Lung (tissue), 4 donors: ENCODE measurements around the gene AMZ2.

- PRO-cap = no peak
- RAMPAGE, long total RNA = no peak
- RRBS = no CpG with 5 or more reads among the region's 9 CpGs
Observed at GRCh38 chr17:67359327-67360285, 6.8 kb downstream of the PSMD12 start.

DNA sequence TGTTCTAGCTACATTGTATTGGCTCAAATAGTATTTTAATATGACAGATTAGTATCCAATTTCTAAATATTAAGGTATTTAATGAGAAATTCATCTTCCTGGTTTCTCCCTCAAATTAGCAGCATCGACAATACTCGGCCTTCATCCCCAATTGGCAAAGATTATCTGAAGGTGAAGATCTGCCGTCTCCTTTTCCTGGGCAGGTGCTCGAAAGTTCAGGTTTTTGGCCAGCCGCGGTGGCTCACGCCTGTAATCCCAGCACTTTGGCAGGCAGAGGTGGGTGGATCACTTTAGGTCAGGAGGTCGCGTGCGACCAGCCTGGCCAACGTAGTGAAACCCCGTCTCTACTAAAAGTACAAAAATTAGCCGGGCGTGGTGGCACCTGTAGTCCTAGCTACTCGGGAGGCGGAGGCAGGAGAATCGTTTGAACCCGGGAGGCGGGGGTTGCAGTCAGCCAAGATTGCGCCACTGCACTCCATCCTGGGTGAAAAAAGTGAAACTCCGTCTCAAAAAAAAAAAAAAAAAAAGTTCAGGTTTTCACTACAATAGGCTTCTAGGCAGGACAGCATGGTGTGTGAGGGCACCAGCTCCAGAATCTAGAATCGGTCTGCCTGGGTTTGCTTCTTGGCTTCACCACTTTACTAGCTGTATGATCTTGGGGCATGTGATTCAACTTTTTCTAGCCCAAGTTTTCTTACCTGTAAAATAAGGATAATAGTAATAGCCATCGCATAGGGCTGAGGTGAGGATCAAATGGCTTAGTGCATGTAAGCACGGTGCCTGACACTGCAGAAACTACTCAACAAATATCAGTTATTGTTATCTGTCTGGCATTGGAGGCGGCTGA lies 1.5 kb downstream of the PSMD12 start:
- PRO-cap = no peak
- RAMPAGE, long total RNA = no peak
- RRBS = no CpG with 5 or more reads among the region's 25 CpGs

GRCh38 chr17:67431667-67432069 lies 54.6 kb downstream of the PITPNC1 start:
- PRO-cap = no peak
- RAMPAGE, long total RNA = no peak
- RRBS = no CpG with 5 or more reads among the region's 3 CpGs

DNA sequence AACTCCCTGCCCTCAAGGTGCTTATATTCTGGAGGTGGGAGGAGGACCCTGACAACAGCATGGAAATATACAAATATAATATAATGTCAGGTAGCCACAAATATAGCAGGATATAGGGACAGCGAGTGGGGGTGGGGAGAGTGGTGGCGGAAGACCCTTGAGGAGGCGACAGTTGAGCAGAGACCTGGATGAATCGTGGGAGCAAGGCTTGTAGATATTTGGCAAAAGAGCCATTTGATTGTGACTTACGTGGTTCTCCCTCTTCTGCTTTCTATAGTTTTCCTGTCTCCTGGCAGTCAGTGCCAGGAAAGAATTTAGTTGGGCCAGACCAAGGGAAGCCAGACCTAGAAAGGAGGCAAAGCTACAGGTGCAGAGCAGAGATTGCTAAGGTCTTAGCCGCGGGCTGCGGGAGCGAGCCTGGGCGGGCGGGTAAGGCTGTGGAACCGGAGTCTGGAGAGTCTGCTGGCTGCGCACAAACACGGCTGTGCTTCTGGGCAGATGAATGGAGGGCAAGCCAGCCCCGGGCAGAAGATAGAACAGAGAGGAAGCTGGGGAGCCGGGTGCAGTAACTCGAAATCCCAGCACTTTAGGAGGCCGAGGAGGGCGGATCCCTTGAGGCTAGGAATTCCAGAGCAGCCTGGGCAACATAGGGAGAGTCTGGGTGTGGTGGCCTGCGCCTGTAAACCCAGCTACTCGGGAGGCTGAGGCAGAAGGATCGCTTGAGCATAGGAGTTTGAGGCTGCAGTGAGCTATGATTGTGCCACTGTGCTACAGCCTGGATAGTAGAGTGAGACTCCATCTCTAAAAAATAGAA lies 56.0 kb downstream of the PITPNC1 start:
- PRO-cap = no peak
- RAMPAGE, long total RNA = no peak
- RRBS = 78% methylated on average over 3 of the region's 22 CpGs

GRCh38 chr17:67634028-67634329 lies 83.8 kb upstream of the NOL11 start:
- PRO-cap = no peak
- RAMPAGE, long total RNA = no peak
- RRBS = no CpG with 5 or more reads among the region's 4 CpGs

DNA sequence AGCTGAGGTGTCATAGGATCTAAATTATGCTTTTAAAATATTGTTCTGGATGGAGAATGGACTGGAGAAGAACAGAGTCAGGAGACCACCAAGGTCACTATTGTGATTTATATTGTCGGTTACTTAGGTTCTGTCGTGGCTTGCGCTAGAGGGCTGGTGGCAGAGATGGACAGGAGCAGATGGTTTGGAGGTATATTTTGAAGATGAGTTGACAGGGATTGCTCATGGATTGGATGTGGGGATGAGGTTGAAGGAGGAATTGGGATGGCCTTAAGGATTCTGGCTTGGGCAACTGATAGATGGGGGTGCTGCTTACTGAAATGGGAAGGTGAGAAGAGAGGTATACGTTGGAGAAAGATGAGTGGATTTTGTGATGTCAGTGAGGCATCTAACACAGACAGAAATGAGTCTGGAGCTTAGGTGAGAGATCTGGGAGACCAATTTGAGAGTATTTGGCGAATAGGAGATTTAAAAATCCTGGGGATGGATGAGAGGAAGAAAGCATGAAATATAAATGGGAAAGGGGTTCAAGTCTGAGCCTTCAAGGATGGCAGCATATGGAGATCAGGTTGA lies 82.5 kb upstream of the NOL11 start:
- PRO-cap = no peak
- RAMPAGE, long total RNA = no peak
- RRBS = no CpG with 5 or more reads among the region's 5 CpGs

- PRO-cap = bidirectional peak, plus-strand start at chr17:67826252, minus-strand start at chr17:67825985
- RAMPAGE, long total RNA = no peak
- RRBS = under 1% methylated on average over 7 of the region's 93 CpGs
Observed at GRCh38 chr17:67825638-67826689, 661 bp downstream of the BPTF start.

DNA sequence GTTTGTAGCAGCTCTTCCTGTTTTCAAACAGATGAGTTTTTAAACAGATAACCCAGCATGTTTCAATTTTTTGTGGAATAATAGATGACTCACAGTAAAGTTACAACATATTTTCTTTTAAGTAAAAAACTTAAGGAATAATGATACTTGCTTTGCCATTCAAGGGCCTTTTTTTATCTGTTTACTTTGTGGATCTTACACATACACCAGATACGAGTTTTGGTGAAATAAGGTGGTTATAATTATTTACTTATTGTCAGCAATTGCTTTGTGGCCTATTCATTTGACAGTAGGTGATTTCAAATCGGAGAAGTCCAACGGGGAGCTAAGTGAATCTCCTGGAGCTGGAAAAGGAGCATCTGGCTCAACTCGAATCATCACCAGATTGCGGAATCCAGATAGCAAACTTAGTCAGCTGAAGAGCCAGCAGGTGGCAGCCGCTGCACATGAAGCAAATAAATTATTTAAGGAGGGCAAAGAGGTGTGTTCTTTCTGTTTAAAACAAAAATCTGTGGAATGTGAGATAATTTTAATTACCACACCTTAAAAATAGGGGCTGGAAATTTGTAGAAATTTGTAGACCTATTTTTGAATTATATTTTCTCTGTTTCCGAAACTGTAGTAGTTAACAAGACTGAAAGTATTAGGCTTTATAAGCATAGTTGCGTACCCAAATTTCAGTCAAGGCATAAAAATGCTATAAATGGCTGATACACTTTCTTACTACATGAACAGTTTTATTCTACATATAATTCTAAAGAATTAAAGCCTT lies 66.4 kb downstream of the BPTF start:
- PRO-cap = no peak
- RAMPAGE, long total RNA = no peak
- RRBS = no CpG with 5 or more reads among the region's 8 CpGs

DNA sequence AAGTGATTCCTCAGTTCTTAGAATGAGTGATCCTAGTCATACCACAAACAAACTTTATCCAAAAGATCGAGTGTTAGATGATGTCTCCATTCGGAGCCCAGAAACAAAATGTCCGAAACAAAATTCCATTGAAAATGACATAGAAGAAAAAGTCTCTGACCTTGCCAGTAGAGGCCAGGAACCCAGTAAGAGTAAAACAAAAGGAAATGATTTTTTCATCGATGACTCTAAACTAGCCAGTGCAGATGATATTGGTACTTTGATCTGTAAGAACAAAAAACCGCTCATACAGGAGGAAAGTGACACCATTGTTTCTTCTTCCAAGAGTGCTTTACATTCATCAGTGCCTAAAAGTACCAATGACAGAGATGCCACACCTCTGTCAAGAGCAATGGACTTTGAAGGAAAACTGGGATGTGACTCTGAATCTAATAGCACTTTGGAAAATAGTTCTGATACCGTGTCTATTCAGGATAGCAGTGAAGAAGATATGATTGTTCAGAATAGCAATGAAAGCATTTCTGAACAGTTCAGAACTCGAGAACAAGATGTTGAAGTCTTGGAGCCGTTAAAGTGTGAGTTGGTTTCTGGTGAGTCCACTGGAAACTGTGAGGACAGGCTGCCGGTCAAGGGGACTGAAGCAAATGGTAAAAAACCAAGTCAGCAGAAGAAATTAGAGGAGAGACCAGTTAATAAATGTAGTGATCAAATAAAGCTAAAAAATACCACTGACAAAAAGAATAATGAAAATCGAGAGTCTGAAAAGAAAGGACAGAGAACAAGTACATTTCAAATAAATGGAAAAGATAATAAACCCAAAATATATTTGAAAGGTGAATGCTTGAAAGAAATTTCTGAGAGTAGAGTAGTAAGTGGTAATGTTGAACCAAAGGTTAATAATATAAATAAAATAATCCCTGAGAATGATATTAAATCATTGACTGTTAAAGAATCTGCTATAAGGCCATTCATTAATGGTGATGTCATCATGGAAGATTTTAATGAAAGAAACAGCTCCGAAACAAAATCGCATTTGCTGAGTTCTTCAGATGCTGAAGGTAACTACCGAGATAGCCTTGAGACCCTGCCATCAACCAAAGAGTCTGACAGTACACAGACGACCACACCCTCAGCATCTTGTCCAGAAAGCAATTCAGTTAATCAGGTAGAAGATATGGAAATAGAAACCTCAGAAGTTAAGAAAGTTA lies 84.6 kb downstream of the C17orf58 start:
- PRO-cap = no peak
- RAMPAGE, long total RNA = no peak
- RRBS = no CpG with 5 or more reads among the region's 14 CpGs

GRCh38 chr17:67945344-67946299 lies 50.6 kb downstream of the C17orf58 start:
- PRO-cap = no peak
- RAMPAGE, long total RNA = no peak
- RRBS = no CpG with 5 or more reads among the region's 7 CpGs

GRCh38 chr17:67974108-67975177 lies 21.8 kb downstream of the C17orf58 start:
- PRO-cap = no peak
- RAMPAGE, long total RNA = no peak
- RRBS = 80% methylated on average over 3 of the region's 19 CpGs

DNA sequence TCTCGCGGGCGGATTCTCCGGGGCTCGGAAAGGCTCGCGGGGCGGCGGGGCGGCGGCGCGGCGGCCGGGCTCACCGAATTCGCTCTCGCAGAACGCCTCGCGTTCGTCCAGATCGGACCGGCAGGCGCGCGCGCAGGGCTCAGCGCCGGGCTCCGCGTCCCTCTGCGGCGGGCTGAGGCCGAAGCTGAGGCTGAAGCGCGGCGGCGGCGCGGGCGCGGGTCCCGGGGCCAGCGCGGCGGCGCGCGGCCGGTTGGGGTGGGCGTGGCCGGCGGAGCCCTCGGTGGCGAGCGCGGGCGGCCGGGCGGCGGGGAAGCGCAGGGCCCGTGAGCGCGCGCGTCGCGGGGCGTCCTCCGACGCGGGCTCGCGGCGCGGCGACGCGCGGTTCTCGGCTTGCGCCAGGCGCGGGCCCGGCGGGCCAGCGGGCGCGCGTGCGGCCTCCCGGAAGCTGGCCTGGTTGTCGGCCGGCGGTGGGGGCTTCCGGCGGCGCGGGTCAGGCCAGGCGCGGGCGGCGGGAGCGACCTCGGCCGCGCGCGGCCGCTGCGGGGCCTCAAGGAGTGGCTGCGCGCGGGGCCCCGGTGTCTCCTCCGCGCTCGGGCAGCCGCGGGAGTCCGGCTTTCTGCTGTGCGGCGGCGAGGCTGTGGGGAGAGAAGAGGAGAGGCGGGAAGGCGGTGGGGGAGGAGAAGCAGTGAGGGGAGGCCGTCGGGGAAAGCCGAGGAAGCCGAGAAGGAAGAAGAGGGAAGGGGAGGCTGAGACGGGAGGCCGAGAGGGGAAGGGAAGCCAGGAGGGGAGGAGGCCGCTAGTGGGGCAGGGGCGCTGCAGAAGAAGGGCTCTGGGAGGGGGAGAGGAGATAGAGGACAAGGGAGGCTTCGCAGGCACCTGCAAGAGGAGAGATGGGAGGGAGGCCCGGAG lies 2.7 kb downstream of the C17orf58 start:
- PRO-cap = bidirectional peak, plus-strand start at position 507 of the sequence, minus-strand start at position 164 of the sequence
- RAMPAGE, long total RNA = no peak
- RRBS = under 1% methylated on average over 61 of the region's 138 CpGs

- PRO-cap = no peak
- RAMPAGE, long total RNA = no peak
- RRBS = no CpG with 5 or more reads among the region's 10 CpGs
Observed at GRCh38 chr17:68085943-68086562, 50.5 kb downstream of the KPNA2 start.

GRCh38 chr17:68151676-68153025 lies 95.7 kb upstream of the AMZ2 start:
- PRO-cap = no peak
- RAMPAGE, long total RNA = no peak
- RRBS = 95% methylated on average over 1 of the region's 38 CpGs

DNA sequence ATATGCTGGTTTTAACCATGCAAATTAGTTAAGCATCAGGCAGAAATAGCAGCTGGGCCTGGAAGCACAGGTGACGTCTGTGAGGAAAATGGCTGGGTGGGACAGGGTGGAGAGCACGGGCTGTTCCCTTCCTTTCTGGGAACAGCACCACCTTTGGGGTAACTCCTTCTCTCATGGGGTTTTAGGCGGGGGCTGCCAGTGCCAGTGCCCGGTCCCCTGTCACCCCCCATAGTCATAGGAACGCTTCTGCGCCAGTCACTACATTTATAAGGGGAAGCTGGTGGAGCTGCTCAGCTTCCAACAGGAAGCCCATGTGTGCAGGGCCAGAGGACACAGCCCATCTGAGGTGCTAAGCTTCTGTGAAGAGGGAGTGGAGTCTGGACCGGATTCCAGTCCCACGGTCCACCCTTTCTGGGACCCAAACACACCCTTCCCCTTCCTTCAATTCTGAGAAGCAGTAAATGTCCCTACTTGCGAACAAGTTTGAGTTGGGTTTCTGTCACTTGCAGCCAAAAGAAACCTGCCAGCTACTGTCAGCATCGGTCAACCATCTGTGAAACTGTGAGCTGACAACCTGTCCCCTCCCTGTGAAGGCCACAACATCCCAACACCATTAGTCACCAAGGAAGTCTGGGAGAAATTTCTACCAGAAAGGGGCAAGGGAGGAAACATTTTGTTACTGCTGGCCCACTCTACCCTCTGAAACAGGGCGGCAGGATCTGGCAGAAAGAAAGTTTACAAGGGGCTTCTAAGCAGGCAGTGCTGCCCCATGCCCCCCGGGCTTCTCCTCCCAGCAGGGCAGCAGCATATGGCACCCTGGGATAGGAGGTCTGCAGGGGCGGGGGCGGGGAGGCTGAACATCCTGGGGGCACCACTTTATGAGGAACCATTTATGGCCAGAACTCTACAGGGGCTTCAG lies 86.0 kb upstream of the AMZ2 start:
- PRO-cap = no peak
- RAMPAGE, long total RNA = no peak
- RRBS = no CpG with 5 or more reads among the region's 14 CpGs

DNA sequence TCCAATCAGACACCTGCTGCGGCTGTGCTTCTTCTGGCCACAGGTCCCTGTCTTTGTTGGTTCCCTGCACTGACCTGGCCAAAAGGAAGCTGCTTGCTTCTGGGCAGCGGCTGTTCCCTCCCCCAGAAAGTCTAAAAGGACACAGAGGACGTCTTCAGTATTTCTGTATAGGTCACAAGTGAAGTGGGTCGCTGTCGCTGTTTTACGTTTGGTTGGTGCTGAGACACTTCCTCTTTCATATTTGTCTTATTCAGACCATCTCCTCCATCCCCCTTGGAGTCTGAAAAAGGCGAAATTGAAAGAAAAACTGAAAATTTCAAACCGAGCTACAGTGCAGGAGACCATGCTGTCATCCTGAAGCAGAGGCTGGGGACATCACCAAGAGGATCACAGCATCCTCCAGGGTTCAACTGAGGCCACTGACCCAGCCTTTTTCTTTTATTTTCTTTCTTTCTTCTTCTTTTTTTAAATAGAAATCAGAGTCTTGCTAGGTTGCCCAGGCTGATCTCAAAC lies 10.0 kb upstream of the AMZ2 start:
- PRO-cap = no peak
- RAMPAGE, long total RNA = no peak
- RRBS = no CpG with 5 or more reads among the region's 8 CpGs

DNA sequence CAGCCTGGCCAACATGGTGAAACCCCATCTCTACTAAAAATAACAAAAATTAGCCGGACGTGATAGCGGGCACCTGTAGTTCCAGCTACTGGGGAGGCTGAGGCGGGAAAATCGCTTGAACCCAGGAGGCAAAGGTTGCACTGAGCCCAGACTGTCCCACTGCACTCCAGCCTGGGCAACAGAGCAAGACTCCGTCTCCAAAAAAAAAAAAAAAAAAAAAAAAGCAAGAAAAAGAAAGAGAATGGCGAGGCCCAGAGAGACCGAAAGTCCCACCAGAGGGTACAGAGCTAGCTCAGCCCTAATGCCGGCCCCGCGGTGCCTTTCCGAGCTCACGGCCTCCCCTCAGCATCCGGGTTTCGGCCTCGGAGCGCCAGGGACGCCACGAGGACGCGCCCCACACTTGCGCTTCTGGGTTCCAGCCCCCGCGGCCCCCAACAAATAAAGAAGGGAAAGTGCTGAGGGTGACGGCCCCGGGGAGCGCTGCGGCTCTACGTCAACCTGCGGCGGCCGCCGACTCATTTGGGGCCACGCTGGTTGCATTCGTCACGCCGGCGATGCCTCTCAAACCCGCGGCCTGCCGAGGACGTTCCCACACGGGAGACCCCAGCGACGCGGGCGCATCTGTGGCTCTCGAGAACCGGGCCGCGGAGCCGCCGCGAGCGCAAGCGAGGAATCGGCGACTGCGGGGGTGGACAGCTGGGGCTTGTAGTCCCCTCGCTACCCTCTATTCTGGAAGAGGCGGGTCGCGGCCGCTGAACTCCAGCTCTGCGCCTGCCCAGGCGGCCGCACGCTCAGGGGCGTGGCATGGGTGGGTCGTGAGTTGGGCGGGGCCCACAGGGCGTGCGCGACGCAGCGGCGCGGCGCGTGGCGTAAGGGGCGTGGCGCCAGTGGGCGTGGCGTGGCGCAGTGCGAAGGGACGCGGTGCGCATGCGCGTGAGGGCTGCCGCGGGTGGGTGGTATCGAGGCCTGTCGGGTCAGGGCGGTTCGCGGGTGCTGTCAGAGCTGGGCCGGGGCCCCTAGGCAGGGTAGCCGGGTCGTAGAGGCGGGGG lies at the start of gene AMZ2:
TSS of gene AMZ2 (plus strand) at position 906 of the 1,049 bp plus-strand sequence.
- PRO-cap = bidirectional peak, plus-strand start at position 959 of the sequence, minus-strand start at position 731 of the sequence
- RAMPAGE, long total RNA = start-site peak on the plus strand centred at position 945 of the sequence, 39 bp wide, 346 and 50 reads in 2 replicates
- RRBS = under 1% methylated on average over 27 of the region's 103 CpGs

GRCh38 chr17:68391524-68392022 lies 65.7 kb downstream of the WIPI1 start:
- PRO-cap = no peak
- RAMPAGE, long total RNA = no peak
- RRBS = no CpG with 5 or more reads among the region's 11 CpGs

- PRO-cap = no peak
- RAMPAGE, long total RNA = no peak
- RRBS = no CpG with 5 or more reads among the region's 5 CpGs
Observed at GRCh38 chr17:68461480-68462053, 4.3 kb upstream of the WIPI1 start.

DNA sequence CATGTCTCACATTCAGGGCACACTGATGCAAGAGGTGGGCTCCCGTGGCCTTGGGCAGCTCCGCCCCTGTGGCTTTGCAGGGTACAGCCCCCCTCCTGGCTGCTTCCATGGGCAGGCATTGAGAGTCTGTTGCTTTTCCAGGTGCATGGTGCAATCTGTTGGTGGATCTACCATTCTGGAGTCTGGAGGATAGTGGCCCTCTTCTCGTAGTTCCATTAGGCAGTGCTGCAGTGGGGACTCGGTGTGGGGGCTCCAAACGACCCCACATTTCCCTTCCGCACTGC lies 5.7 kb downstream of the PRKAR1A start:
- PRO-cap = no peak
- RAMPAGE, long total RNA = no peak
- RRBS = no CpG with 5 or more reads among the region's 6 CpGs